ENCODE data around the genes ANKRD52, PRIM1, TAC3, MYO1A and STAC3.

DNA sequence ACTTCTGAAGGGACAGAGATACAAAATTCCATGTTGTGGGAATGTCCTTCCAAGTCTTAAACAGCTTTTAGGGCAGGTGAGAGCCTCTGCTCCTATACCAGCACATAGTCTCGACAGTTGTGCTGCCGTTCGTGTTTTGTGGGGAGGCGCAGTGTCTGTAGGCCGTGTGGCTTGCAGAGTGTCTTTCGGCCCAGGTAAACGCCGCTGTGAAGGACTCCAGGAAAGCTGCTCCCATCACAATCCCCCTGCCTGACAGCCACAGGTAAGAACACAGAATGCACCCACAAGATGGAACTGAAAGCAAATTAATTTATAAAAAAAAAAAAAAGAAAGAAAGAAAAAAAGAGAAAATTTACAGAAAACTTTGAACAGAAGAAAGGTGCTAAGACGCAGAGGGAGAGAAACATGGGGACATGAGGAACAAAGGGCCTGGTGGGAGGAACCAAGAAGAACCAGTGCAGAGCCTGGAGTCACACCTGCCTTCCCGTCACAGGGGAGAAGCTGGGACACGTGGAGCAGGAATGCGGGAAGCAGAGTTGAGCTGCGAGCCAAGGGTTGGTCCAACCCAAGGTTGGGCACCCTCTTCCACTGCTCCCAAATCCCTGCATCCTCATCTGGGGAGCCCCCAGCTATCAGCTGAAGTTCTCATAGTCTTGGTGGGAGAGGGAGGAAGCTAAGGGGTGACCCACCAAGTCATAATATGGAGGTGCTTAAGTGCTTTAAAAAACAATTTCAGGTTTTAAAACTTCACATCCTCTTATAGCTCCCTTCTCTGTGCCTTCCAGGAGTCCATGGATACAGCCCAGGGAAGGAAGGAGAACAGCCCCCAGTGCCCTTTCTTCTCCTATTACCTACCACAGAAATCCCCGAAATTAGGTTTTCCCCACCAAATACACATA, 4.2 kb downstream of the MYL6 start:
- PRO-cap, result no peak

DNA sequence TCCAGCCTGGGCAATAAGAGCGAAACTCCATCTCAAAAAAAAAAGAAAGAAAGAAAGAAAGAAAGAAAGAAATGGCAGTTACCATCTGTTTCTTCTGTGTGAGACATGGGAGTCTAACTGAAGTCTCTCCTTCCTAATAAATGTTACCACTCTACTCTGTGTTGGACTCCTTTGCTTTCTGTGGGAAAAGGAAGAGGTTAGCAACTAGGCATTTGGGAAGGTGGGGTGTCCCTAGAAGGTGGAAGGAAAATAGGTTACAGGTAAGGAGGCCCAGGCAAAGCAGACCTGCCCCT, 204 bp upstream of the SLC39A5 start:
- PRO-cap, result no peak

DNA sequence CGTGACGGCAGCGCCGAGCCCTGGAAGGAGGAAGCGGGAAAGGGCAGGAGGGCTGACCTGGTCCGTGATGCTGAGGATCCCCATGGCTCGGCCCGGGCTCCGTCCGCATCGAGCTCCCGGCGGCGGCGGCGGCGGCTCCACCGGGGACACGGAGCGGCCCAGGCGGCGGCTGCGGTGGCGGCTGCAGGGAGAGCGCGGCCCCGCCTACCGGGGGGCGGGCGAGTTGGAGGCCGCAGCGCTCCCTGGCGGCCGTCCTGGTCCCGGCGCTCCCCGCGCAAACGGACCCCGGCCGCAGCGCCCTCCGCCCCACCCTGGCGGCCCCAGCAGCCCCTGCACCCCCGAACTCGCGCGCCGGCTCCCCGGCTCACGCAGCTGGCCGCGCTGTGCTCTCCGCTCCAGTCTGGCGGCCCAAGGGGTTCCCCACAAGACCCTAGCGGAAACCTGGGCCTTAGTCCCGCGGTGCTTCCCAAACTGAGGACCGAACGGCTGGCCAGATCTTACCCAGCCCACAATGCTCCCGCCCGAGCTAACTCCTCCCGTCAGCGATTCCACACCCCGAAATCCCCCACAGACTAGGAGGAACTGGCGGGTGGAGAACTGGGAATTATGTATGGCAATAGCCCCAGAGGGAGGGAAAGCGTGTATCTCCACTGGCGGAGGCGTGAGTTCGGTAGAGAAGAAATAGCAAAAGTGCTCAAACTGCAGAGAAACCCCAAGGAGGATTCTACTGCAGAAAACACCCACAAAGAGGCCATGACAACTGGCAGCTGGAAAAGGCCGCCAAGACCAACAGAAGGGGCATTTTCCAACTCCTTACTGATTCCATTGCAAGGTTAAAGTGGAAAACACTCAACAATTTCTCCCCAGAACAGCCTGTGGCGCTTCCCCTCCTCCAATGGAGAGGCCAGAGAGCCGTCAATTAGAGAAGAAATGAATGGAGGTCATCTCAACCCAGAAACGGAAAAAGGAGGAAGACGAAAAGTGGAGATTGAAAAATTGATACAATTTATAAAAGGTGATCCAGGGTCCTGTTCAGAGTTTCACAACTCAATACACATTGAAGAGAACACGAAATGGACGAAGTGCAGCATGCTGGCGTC, at the start of gene ANKRD52:
TSS of gene ANKRD52 (minus strand) at position 199 of the 1,100 bp plus-strand sequence.
- PRO-cap, result bidirectional peak, plus-strand start at position 255 of the sequence, minus-strand start at position 171 of the sequence; bidirectional peak, plus-strand start at position 568 of the sequence, minus-strand start at position 508 of the sequence; unidirectional peak, minus-strand start at position 840 of the sequence

DNA sequence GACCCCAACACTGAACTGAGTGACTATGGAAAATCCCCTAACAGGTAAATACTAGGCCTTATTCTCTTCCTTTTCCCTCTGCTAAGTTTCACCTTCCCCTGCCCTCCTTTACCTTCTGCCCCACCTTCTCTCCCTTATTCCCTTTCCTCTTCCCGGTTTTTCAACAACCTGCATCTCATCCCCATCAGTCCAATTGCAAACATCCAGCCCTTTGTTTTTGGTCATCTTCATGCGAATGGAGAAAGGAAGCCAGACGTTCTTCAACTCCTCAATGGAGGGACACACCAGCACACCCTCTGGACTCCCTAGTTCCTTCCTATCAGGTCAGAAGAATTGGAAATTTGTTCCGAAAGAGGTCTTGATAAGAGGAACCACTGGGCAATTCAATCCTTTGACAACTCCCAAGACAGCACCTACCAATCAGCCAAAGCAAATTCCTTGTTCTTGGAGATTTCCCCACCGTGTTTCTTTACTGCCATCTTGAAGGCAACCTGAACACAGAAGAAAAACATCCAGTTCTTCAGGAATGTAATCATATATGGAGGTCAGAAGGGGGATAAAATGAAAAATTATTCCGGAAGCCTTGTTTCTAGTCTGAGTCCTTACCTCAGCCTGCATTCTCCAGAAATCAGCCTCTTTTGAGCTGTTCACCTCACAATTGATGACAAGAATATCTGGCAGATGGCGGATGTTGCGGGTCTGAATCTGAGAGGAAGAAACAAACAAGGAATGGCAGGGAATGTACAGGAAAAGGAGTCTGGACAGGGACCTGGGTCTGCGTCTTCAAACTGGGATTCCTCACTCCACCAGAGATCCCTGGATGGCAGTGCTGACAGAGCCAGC, 7.3 kb upstream of the CNPY2 start:
- PRO-cap, result no peak

GRCh38 chr12:56364553-56364962, 1.9 kb upstream of the APOF start:
- PRO-cap, result no peak

- PRO-cap, result no peak
Observed at GRCh38 chr12:56469637-56470060, 1.3 kb downstream of the SPRYD4 start.

- PRO-cap, result unidirectional peak, plus-strand start at chr12:56687609
Observed at GRCh38 chr12:56686878-56687712, 989 bp downstream of the PTGES3 start.

DNA sequence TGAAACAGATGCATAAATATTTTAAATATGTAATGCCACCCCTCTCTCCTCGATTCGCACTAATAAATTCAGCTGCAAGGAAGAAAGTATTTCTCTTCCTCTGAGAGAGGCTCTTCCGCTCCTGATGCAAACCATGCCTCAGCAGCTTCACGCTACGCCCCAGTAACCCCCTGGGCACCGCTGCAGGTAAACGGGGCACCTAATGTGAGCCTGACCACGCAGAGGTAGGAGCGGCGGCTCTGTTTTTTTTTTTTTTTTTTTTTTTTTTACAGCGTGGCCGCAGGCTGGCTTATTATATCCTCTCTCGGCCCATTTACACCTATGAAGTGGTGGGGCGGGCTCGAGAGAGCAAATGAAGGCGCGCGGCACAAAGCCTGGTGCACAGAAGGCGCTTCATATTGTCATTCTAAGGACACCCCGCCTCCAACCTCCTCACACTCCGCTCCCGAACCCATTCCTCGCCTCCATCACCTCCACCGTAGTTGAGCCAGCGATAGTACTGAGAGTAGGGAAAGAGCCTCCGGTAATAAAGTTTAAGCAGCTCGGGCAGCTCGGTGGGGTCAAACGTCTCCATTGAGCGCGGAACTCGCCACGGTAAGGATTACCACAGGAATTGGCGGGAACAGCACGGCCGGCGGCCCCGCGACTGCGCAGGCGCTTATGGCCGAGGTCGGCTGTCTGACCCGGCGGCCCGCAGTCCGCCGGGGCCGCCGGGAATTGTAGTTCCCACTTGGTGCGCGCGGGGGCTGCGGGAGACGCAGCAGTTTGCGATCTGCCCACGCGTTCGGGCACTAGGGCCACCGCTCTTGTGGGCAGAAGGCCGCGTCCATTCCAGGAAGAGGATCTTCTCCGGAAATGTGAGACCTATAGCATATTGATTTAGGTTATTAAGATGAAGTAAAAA, at the start of gene PRIM1:
TSS of gene PRIM1 (minus strand) at position 599 of the 904 bp plus-strand sequence.
- PRO-cap, result bidirectional peak, plus-strand start at position 763 of the sequence, minus-strand start at position 599 of the sequence

DNA sequence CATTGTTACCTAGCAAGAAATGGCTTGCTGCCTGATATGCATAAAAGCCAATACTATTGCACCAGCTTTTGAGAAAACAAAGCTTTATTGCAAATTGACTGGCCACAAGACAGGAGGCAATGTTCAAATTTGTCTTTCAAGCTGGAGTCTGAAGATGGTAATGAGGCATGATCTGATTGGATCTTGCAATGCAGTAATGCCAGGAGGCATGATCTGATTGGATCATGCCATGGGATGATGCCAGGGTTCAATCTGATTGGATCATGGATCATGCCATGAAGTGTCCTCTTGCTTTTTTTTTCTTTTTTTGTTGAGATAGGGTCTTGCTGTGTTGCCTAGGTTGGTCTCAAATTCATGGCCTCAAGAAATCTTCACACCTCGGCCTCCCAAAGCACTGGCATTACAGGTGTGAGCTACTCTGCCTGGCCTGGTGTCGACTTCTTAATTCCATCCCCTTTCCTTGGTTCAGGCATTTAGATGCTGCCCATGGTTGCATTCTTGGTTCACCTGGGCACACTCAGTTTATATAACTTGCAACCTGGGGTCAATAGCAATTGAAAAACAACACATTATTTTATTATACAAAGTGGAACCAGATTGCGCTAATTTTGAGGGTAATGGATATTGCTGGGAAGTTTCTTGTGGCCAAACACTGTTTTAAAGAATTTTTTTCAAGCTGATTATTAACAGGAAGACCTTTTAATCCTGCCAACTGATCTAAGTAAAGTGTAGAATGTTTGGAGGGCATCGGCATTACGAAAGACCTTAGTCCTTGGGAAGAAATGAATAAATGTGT, 38.8 kb downstream of the HSD17B6 start:
- PRO-cap, result no peak

DNA sequence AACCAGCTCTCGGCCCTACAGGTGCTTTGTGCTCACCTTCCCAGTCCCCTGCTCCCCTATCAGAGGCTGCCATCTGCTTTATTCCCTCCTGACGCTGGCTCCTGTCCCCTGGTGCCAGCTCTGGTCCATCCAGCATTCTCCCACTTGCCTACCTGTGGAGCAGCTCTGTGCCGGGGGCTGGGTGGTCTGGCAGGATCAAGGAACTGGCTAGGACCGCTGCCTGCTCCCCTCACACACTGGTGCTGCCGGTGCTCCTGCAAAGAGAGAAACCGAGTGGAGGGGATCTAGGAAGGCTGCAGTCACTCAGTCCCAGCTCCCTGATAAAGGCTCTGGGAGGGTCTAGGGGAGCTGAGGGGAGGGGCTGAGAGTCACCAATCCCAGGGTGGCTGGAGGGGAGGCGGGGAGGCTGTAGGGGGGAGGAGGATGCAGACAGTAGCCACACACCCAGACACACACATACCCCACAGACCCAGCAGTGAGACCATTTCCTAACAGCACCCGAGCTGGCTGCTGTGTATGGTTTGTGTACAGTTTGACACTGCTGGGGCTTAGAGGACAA, at the start of gene TAC3:
TSS of gene TAC3 (minus strand) at position 295 of the 559 bp plus-strand sequence.
- PRO-cap, result no peak

- PRO-cap, result no peak
Observed at GRCh38 chr12:57049774-57050447, at the start of gene MYO1A. TSS of gene MYO1A (minus strand) at chr12:57050129.

DNA sequence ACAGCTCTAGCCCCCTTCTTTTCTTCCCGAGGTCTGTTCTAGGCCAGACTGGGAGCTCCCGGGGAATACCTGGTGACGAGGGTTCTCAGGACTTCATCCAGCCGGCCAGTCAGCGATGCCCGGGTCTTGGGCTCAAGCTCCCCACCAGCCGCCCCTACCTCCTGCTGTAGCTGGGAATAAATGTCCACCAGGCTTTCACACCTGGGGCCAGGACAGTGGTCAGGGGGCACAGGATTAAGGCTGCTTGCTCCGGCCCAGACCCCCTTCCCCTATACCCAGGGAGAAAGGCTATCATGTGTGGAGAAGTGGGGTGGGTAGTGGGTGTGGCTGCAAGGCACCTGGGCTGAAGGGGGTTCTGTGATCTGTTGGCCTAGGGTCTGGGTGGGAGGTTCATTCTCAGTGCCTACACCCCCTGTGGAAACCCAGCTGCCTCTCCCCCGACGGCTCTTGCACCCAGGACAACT, 5.7 kb downstream of the STAT6 start:
- PRO-cap, result no peak

DNA sequence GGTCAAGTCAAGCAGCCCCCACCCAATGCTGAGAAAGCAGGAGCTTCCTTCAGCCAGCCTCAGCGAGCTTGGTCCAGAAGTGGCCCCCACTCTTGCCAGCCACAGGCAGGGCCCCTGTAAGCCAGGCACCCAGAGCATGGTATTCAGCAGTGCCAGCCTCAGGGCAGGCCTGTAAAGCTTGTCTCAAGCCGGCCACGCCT, 40.2 kb downstream of the LRP1 start:
- PRO-cap, result no peak

GRCh38 chr12:57184588-57185242, 31.9 kb upstream of the NXPH4 start:
- PRO-cap, result no peak

DNA sequence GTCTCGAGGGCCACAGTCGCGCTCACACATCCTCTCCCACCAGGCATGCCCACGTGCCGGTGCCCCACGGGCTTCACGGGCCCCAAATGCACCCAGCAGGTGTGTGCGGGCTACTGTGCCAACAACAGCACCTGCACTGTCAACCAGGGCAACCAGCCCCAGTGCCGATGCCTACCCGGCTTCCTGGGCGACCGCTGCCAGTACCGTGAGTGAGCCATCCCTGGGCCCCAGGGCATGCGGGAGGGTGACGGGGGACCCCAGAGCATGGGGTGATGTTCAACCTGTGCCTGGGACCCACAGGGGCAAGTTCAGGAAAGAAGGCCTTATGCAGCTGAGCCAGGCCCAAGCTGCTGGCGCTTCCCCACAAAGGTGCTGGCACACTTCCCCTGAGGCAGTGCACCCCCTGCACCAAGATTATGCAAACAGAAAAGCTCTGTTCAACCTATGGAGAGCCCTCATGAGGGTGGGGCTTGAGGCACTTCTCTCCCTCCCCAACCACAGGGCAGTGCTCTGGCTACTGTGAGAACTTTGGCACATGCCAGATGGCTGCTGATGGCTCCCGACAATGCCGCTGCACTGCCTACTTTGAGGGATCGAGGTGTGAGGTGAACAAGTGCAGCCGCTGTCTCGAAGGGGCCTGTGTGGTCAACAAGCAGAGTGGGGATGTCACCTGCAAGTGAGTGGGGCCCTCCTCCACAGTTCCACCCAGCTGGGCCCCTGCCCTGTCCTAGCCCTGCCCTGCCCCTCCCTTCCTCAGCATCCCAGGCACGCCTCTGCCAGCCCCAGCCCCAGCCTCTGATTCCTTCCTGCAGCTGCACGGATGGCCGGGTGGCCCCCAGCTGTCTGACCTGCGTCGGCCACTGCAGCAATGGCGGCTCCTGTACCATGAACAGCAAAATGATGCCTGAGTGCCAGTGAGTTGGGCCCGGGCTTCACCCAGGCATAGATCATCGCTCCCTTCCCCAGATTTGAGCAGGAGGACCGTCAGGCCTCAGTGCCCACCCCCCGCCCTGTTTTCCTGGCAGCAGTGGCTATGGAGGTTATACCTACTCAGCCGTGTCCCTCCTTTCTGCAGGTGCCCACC, 5.6 kb upstream of the NXPH4 start:
- PRO-cap, result no peak

DNA sequence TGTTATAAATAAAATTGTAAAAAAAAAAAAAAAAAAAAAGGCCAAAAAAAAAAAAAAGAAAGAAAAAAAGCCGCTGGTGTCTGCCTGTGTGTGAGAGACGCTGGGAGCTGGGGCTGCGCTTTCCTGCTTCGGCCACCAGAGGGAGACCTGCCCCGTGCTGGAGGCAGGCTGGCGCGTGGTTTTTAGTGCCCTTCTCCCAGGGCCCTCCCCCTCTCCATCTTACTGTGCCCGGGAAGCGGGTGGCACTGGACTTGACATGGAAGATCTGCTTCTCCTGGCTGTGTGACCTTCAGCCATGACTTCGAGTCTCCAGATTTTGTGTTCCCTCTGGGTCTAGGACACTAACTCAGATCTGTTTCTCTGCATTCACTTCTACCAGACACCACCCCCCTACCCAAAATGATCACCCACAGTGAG, 3.3 kb upstream of the NXPH4 start:
- PRO-cap, result no peak

- PRO-cap, result no peak
Observed at GRCh38 chr12:57234501-57234807, 2.5 kb downstream of the NDUFA4L2 start.

- PRO-cap, result unidirectional peak, minus-strand start at chr12:57251185
Observed at GRCh38 chr12:57250811-57251522, at the start of gene STAC3. TSS of gene STAC3 (minus strand) at chr12:57251187.

GRCh38 chr12:57292540-57292867, 41.5 kb upstream of the STAC3 start:
- PRO-cap, result no peak

DNA sequence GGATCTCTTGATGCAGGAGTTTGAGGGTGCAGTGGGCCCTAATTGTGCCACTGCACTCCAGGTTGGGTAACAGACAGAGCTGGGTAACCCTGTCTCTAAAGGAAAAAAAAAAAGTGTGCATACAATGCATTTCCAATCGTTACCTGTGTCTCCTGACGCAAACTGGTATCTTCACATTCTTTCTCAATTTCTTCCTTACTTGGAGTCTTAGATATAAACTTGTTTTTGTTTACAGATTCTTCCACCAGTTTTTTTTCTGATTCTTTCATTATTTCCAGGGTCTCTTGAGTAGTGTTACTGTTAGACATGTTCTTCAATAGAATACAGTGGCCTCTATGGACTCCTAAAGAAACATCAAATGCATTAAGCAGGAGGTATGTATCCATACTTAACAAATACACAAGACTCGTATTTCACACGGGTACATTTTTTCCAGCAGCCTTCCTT, 59.2 kb upstream of the STAC3 start:
- PRO-cap, result no peak

Measured in neuron (in vitro differentiated cells).